Epithelial cell of alveolus of lung (primary cell): ENCODE measurements around the genes PTGES and ASS1.

DNA sequence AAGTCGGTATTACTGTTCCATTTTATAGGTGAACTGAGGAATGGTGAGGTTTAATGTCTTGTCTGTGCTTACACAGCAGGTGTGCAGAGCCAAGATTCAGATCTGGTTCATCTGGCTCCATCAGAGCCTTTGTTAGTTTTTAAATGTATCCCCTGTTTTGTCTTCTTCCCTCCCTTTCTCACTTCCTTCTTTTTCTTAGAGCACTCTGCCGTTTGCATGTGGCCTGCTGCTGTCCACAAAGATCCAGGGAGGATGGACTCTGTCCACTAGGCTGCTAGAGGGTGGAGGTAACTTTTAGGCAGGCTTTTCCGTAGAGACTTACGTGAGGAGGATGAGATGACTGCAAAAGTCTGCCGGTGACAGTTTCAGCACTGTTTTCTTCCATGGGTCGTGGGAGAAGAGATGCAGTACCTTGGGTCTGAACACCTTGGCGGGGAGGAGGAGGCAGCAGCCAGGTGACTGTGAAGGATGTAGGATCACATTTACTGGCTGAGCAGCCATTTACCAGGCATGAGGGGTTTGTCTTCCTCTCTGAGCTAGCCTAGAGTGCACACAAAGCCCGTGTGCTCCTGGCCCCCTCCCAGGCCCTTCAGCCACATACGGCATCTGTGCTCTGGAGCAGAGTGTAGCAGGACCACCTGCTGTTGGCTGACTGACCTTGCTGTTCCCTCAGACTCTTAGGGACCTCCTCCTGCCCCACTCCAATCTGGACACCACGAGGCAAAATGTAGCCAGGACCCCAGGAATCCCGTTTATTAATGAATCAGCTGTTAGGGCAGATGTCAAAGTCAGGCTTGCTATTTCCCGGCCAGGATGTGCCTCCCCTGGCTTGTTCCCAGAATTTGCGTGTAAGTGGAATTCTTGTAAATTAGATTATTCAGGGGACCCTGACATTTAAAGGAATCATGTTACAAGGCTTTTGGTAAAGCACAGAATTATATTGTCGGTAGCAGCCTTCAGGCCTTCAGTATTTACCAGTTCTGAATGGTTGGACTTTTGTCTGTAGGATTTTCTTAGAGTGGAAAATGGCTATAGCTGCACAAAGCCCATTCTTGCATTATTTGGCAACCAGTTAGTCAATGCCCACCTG lies 1.9 kb downstream of the NTMT1 start:
- RAMPAGE, long total RNA: no peak
- RRBS: no CpG with 5 or more reads among the region's 14 CpGs

DNA sequence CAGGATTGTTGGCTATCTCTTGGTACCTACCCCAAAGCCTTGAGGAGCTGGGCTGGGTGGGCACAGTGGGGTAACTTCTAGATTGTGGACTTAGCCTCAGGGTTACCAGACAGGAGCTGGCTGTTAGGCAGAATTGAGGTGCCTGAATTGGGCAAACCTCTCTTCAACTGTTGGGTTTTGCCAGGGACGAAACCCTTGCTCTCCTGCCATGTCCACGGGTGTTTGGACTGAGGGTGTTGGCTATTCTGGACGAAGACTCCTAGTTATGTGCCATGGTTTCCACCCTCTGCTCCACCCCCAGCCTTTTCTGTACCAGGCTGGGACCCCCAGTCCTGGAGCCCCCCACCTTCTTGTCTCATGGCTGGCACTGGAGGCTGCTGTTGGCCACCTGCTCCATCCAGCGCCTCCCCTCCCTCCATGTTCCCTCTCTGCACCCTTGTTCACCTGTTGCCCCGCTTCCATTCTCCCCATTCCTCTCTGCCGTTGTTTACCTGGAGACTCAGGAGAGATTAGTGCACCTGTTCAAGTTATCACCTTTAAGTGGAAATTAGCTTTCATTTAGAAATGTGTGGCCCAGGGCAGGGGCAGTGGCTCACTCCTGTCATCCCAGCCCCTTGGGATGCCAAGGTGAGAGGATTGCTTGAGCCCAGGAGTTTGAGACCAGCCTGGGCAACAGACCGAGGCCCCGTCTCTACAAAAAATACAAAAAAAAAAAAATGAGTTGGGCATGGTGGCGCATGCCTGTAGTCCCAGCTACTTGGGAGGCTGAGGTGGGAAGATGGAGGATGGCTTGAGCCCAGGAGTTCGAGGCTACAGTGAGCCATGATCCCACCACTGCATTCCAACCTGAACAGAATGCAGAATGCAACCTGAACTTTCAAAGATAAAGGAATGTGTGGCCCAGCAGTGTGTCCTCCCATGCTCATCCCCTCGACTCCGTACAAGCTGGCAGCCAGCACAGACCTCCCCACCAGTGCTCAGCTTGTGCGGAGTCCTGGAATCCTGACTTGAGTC lies 7.3 kb downstream of the NTMT1 start:
- RAMPAGE, long total RNA: no peak
- RRBS: no CpG with 5 or more reads among the region's 13 CpGs

DNA sequence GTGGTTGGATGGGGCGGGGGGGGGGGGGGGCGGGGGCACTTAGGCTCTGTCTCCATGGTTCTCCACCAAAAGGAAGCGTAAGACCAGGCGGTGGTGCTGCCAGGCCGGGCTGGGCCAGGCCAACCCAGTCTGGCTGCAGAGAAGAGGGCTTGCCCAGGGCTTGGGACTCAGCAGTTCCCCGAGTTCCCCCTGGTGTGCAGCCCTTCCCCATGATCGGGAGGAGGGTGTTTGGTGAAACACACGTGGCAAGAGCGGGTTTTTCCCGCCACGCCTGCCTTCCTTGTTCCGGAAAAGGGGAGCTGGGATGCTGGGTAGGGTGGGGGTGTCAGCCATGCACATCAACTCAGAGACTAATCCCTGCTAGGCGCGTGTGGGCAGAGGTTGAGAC lies 32.8 kb downstream of the PRRX2 start:
- RAMPAGE, long total RNA: no peak
- RRBS: no CpG with 5 or more reads among the region's 14 CpGs

DNA sequence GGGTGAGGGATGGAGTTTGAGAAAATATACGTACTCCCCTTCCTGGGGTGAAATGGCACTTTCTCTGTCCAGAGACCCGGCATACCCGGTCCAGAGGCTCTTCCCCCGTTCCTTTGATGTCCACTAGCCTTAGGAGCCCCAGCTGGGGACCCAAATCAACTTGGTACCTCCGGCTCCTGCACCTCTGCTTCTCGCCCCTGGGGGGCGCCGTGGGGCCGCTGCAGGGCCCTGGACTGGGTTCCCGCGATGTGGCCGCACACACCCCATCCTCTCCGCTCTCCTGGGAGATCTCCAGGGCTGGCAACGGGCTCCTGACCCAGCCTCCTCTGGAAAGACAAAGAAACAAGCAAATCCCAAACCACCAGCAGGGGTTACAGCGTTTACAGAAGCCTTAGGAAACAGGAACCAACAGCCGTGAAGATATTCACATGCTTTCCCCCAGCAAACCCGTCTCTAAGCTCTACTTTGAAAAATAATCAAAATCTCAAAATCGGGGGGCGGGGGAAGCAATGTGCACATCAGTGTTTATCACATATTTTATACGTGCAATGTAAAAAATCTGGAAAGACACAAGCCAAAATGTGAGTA lies 26.2 kb downstream of the PTGES start:
- RAMPAGE, long total RNA: no peak
- RRBS: 4% methylated on average over 3 of the region's 20 CpGs

DNA sequence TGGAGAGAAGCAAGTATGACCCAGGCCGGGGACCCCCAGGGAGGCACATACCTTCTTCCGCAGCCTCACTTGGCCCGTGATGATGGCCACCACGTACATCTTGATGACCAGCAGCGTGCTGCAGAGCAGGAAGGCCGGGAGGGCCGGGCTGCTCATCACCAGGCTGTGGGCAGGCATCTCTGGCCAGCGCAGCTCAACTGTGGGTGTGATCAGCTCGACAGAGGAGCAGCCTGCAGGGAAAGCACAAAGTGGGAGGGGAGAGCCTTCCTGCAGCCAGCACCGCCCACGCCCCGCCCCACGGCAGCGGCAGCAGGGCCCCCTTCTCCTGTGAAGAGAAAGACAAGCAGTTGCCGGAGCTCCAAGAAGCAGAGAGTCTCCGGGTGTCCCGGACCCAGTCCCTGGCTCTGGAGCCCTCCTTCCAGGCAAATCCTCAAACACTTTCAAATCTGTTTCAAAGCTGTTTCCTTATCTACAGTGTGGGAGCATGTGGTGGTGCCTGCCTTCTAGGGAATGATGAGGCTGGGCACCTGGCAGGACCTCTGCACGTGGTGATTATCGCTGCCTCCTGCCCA lies at the start of gene PTGES:
Gene PTGES, minus strand, starts transcription at position 207 of the 572 bp plus-strand sequence.
- RAMPAGE, long total RNA: start-site peak on the minus strand centred at position 198 of the sequence, 27 bp wide, 74 and 77 reads in 2 replicates
- RRBS: no CpG with 5 or more reads among the region's 19 CpGs

DNA sequence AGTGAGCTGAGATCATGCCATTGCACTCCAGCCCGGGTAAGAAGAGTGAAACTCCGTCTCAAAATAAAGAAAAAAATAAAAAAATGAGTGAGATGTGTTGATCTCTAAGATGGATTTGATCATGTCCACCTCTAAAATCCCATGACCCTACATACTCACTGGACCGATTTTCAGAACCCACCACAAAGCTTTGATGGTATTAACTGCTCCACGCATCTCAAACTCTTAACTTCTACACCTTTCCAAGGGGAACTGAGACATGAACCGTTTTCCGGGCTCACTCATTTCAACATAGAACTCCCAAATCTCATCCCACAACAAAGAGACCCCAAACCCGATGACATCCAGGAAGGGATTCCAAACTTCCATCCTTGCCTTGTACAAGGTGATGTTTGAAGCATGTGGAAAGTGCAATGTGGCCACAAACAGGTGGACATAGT lies 1.7 kb downstream of the TOR1A start:
- RAMPAGE, long total RNA: no peak
- RRBS: no CpG with 5 or more reads among the region's 7 CpGs

- RAMPAGE, long total RNA: no peak
- RRBS: 86% methylated on average over 11 of the region's 42 CpGs
These were observed 53.4 kb downstream of the USP20 start for GRCh38 chr9:129888333-129889466.

- RAMPAGE, long total RNA: no peak
- RRBS: no CpG with 5 or more reads among the region's 3 CpGs
These were observed 96.4 kb downstream of the FNBP1 start for GRCh38 chr9:129946553-129946986.

DNA sequence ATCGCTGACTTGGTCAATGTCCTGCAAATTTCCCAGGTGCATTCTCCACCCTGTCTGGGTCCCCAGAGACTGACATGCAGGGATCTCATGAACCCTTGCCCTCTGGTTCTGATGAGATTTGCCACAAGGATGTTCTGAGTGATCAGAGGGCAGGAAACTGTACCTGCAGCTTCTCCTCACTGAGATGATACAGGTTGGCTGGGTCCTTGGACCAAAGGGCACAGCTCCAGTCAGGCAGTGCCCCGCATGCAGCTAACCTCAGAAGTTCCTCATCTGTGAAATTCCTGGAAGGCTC lies 81.1 kb downstream of the FNBP1 start:
- RAMPAGE, long total RNA: no peak
- RRBS: no CpG with 5 or more reads among the region's 2 CpGs

DNA sequence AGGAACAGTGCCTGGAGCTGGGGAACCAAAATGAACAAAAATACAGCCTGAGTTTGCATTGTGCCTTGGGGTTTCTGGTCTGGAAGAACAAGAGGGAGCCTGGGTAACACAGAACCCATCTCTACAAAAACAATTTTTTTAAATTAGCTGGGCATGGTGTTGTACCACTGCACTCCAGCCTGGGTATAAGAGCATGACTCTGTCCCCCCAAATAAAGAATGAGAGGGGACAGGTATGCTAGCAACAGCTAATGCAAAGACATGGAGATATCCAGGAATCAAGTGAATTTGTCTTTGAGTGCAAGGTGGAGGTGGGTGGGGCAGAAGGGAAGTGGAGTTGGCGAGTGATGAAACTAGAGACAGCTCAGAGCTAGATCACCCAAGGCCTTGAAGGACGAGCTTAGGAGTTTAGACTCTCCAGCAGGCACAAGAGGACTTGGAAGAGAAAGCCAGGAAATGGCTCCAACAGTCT lies 47.5 kb downstream of the FNBP1 start:
- RAMPAGE, long total RNA: no peak
- RRBS: no CpG with 5 or more reads among the region's 2 CpGs

- RAMPAGE, long total RNA: no peak
- RRBS: under 1% methylated on average over 2 of the region's 11 CpGs
These were observed 899 bp upstream of the FNBP1 start for GRCh38 chr9:130043930-130044246.

GRCh38 chr9:130118766-130119549 lies 53.2 kb upstream of the NCS1 start:
- RAMPAGE, long total RNA: no peak
- RRBS: no CpG with 5 or more reads among the region's 19 CpGs

DNA sequence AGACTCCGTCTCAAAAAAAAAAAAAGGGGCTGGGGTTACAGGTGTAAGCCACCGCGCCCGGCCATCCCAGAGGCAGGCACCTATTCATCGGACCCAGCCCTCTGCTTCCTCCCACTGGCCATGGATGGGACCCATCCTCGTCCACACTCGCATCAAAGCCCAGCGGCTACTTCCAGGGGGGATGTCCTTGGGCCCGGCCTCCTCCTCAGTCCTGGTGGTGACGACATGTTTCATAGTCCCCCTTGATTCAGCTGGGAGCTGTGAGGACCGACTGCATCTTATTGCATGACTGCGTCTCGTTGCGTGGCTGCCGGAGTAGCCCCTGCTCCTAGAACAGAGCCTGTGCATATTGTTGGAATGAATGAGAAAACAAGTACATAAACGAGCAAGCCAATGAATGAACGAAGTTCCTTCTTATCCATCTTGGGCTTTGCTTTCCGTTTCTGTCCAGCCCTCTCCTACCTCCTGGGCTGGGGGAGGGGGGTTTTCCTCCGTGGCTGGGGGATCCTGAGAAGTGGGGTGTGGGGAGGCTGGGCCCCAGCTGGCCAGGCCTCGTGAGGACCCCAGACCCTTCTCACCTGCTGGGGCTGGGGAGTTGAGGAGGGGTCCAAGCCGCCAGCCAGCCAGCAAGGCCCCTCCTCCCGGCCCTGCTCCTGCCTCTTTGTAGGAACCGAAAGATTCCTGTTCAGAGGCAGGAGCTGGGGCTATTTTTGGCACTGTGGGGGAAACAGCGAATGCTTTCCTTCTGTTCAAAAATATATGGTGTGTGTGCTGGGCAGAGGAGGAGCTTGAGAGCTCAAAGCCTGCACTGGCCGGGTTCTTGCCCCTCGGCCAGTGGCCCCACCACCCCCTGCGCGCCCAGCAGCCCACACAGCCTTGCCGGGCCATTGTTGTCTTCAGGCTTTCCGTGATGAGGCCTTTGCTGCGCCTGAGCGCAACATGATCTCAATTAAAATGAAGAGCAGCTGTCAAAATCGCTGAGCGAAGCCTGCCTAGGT lies 13.1 kb downstream of the NCS1 start:
- RAMPAGE, long total RNA: no peak
- RRBS: 17% methylated on average over 5 of the region's 34 CpGs

GRCh38 chr9:130268468-130269396 lies 3.2 kb downstream of the HMCN2 start:
- RAMPAGE, long total RNA: no peak
- RRBS: no CpG with 5 or more reads among the region's 17 CpGs

DNA sequence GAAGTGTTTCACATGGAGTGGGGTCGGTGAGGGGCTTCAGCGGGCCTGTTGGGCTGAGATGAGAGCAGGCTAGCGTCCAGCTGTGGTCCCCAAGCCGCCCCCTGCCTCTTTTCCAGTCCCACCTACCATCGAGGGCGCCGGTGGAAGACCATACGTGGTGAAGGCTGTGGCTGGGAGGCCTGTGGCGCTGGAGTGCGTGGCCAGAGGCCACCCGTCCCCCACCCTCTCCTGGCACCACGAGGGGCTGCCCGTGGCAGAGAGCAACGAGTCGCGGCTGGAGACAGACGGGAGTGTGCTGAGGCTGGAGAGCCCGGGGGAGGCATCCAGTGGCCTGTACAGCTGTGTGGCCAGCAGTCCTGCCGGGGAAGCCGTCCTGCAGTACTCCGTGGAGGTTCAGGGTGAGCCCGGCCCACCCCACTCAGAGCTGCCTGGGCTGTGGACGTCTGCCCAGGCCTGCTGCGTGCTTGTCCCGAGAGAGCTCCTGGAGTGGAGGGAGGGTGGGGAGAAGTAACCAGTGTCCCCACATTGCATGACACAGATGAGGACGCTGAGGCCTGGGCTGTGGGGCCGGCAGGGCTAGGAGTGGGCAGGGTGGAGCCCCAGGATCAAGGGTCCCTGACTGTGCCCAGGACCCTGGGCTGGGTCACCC lies 89.2 kb downstream of the HMCN2 start:
- RAMPAGE, long total RNA: no peak
- RRBS: 43% methylated on average over 2 of the region's 27 CpGs

DNA sequence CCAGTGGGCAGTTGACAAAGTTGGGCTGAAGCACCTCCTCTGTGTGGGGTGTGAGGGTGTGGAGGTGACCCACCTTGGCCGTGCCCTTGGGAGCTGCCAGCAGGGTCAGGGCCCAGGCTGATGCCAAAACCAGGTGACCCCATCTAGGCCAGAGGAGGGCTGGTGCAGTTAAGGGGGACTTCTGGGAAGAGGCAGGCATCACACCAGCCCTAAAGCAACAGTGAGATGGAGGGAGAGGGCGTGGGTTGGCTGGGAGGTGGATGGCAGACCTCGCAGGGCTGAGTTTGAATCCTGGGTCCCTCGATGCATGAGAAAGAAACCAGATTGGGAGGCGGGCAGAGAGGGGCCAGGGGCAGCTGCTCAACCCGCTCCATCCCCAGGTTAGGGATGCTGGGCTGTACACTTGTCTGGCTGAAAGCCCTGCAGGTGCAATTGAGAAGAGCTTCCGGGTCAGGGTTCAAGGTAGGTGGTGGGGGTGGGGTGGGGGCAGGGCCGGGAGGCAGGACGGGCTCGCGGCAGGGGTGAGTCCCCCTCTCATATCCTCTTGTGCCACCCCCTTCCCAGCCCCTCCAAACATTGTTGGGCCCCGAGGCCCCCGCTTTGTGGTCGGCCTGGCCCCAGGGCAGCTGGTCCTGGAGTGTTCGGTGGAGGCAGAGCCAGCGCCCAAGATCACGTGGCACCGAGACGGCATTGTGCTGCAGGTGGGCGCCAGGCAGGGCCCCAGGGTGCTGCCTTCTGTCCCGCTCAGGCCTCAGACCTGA lies 49.9 kb upstream of the ASS1 start:
- RAMPAGE, long total RNA: no peak
- RRBS: 17% methylated on average over 1 of the region's 21 CpGs

GRCh38 chr9:130442916-130443432 lies 1.8 kb upstream of the ASS1 start:
- RAMPAGE, long total RNA: no peak
- RRBS: no CpG with 5 or more reads among the region's 7 CpGs

DNA sequence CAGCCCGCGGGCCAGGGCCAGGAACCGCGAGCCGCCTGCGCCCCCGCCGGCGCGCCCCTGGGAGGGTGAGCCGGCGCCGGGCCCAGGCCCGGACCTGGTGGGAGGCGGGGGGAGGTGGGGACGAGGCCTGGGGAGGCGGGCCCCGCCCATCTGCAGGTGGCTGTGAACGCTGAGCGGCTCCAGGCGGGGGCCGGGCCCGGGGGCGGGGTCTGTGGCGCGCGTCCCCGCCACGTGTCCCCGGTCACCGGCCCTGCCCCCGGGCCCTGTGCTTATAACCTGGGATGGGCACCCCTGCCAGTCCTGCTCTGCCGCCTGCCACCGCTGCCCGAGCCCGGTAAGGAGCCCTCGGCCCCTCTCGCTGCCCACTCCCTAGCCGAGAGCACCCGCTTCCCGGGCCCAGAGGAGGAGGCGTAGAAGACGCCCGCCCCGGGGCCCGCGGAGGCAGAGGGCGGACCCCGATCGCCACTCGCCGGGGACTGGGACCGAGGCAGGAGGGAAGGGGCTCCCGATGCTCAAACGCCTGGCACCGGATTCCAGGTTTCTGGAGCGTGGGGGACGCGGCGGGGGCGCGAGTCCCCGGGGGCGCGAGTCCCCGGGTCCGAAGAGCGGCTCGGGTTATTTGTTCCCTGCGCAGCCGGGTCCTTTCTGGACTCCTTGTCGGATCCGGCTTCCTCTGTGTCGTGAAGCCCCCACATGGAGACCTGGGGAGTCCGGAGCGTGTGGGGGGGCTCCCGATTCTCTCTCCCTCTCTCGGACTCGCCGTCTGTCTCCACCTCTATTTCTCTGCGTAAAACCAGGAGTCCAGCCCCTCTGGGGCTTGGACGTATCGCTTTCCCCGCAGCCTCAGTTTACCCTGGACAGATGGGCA lies at the start of gene ASS1:
Gene ASS1, plus strand, starts transcription at position 300 of the 868 bp plus-strand sequence.
- RAMPAGE, long total RNA: start-site peak on the plus strand centred at position 272 of the sequence, 64 bp wide, 109 and 99 reads in 2 replicates
- RRBS: 1% methylated on average over 39 of the region's 84 CpGs

GRCh38 chr9:130599726-130600287 lies 20.4 kb downstream of the FUBP3 start:
- RAMPAGE, long total RNA: no peak
- RRBS: no CpG with 5 or more reads among the region's 6 CpGs

- RAMPAGE, long total RNA: no peak
- RRBS: no CpG with 5 or more reads among the region's 18 CpGs
These were observed 11.9 kb downstream of the EXOSC2 start for GRCh38 chr9:130705355-130705962.